Measurements from ENCODE around the genes RTKN2 and ADO.

DNA sequence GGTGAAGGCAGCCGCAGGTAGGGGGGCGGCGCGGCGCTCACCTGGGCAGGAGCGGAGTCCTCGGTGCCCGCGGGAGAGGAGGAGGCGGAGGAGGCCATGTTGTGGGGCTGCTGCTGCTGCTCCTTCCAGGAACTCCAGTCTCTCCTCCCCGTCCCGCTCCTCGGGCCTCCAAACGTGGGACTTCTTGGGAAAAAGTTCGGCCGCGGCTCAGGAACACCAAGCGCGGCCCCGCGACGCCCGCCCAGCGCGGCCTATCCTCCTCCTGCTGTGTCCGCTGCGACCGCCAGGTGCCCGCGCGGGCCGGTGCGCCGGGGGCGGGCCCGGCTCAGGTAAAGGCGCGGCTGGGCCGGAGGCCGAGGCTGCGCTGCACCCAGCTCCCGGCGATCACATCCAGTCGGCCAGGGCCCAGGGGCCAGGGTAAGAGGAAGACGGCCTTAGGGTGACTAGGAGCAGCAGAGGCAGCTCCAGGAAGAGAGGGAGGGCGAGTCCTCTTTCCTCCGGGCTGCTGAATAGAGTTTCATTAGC is 45.0 kb upstream of the CDK1 start:
- RRBS, result no CpG with 5 or more reads among the region's 47 CpGs

GRCh38 chr10:60810748-60811319 is 32.6 kb downstream of the CDK1 start:
- RRBS, result no CpG with 5 or more reads among the region's 2 CpGs

DNA sequence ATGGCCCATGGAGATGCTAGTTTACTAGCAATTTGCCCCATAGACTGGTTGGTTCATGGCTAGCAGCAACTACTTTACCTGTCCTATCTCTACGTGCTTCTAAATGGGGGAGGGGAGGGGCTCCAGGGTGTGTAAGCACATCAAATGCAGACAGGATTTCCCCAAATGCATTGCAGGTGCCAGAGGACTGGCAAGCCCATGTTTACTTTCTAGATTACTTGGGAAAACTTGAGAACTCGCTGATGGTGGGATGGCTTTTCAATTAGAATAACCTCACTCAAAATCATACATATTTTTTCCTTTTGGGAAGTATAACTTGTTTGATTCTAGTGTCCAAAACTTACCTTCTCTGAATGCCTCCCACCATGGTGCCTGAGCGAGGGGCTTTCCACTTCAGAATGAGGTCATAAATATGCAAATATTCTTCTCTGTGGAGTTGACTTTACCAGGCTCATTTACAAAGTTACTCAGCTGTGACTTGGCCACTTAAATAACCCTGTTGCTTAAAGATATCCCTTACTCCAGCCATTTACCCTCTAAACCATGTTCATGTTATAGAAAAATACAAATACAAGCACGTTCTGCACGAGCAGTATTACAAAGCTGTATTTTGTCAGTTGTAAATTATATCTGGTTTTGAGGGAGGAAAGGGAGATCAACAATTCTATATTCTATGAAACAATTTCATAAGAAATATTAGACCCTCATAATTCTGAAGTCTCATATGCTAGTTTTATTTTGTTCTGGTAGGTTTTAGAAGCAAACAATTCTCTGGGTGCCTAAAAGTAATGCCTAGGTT is 191.4 kb upstream of the RHOBTB1 start:
- RRBS, result no CpG with 5 or more reads among the region's 5 CpGs

GRCh38 chr10:61867247-61867739 is 34.2 kb upstream of the ARID5B start:
- RRBS, result no CpG with 5 or more reads among the region's 20 CpGs

DNA sequence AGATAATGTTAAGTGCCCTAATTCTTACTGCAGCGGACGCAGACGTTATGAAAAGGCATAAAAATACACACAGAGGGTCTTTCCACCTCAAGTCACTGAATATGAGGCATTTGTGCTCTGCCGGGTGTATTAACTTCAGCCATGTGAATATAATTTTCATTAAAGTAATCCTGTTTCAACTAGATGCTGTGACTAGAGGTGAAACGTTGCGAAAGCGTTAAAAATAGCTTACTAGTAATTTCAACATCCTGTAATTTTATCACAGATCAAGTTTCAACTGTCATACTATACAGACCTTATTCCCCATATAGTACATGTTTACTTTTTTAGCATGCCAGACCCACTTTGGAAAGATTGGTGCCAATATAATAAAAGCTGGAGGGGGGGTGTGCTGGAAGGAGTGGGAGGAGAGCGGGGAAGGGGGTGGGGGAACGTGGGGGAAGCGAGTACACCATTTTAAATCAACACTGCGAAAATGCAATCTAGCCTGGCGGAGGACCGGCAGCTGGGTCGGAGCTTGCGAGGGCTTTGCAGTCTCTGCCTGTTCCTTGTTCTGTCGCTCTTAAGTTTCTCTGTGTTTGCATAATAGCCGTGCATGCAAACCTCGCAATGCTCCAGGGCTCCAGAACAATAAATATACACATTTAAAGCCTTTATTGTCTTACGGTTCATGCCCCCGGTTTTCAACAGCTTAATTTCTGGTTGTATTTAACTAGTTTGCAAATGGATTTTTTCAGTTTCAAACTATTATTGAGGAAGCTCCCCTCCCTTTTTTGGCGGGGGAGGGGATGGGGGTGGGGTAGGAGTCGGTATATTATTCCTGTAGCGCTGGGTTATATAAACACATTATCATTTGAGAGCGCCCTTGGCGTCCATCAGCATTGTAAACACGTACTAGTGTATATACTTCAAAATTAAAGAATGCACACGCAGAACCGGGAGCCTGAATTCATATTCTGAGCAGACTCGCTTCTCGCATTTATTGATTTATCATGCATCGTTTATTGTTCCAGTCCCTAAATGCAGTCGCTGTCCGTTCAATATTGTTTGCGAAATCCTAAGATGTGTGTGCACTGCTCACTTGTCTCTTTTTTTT is 1.3 kb upstream of the ARID5B start:
- RRBS, result no CpG with 5 or more reads among the region's 34 CpGs

GRCh38 chr10:61904577-61905503 is 3.3 kb downstream of the ARID5B start:
- RRBS, result no CpG with 5 or more reads among the region's 8 CpGs

- RRBS, result no CpG with 5 or more reads among the region's 3 CpGs
These were observed 73.7 kb downstream of the ARID5B start for GRCh38 chr10:61975162-61975626.

DNA sequence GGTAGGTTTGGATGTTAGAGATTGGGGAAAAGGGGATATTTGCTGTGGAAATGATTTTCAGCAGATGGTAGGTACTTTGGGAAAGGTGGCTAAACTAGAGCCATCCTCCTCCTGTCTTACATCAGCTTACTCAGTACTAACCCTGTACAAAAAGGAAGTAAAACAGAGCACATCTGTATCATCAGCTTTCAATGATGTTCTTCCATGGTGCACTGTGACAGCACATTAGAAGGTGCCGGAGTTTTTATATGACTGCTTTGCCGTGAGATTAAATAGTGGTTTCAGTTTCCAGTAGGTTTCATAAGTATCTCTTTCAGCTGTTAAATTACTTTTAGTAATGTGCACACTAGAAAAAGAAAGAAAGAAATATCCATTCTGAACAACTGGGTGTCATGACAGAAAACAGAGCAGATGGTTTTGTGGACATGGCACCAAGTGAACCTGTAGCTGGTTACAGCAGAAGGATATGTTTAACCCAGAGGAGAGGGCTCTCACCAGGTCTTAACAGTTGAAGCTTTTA is 86.5 kb downstream of the ARID5B start:
- RRBS, result no CpG with 5 or more reads among the region's 2 CpGs

DNA sequence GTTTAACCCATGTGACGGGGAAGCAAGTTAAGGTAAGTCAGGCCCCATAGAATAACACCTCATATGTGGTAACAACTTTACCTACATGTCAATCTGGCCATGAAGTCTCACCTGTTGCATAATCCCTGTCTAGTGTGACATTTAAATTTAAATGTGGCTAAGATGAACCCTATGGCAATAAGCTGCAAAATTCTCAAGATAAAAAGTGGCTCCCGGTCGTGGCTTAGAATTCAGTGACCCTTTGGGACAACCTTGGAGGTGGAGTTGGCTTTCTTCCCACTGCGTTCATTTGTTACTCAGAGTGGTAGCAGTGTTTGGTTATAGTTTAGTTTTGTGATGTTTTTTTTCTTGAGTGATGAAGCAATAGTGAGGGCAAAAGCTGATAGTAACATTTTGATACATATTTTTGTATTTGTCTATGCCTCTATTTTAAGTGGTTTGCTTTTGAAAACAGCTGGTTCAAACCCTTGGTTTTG is 90.6 kb downstream of the ARID5B start:
- RRBS, result no CpG with 5 or more reads among the region's 4 CpGs

- RRBS, result no CpG with 5 or more reads among the region's 2 CpGs
These were observed 120.1 kb downstream of the ARID5B start for GRCh38 chr10:62021720-62021973.

GRCh38 chr10:62052765-62053728 is 151.5 kb downstream of the ARID5B start:
- RRBS, result no CpG with 5 or more reads among the region's 11 CpGs

DNA sequence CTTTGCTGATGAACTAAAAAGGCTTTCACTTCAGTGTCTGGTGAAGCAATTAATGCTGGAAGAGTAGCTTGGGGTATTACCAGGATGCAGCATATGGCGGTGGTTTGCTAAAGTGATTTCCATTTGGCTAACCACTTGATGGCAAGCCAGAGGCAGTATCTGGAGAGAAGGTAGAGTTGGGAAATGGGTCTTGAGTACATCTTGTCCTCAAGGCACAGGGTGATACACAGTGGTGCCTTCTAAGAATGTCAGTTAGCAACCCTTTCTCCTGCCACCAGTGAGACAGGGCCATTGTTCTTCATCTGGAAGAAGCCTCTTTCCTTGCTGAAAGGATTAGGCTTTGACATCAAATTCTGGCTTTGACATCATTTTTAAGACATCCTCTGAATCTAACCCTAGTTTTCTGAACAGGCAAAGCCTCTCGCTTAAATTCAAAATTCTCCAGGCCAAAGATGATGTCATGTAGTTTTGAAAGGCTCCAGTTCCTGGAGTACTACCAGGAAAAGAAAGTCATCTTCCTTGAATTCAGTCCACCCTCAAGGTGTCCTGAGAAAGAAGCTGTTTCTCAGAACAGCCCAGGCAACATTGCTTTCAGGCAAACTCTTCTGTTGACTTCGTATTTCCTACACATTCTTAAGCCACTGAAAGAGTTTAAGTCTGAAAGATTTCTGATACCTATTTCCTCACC is 162.4 kb downstream of the ARID5B start:
- RRBS, result no CpG with 5 or more reads among the region's 3 CpGs

DNA sequence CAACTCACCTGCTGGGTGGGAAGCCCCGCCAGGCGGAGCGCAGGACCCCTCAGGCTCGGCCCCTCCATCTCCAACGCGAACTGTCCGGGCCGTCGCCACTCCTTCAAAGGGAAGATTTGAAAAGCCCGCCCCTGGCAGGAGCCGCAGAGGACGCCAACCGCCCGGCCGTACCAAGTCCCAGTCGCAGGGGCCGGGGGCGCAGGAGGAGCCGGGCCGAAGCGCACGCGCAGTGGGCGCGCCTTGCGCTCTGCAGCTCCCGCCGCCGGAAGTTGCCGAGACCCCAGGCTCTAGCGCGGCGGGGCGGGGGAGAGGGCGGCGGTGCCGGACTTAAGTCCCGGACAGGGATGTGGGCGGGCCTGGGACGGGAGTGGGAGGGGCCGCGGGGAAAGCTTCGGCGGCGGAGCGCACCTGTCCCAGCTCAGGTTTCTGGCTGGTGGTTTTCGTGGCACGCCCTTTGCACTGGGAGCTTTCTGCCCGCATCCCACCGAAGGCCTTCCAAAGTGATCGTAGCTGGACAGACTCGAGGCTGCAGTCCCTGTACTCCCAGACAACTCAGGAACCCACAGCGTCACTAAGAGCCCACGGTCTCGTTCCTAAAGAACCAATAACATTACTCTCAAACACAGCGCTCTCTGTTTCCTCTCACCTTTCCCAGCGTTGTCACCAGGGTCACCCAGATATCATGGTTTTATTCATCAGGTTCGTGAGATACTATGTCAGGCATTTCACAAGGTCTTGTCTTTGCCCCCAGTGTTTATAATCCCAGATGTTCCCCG is at the start of gene RTKN2:
RTKN2 (minus strand) TSS at position 302 of the 776 bp plus-strand sequence.
- RRBS, result 1% methylated on average over 26 of the region's 59 CpGs

GRCh38 chr10:62433441-62433761 is 59.2 kb downstream of the ZNF365 start:
- RRBS, result no CpG with 5 or more reads among the region's 3 CpGs

- RRBS, result no CpG with 5 or more reads among the region's 5 CpGs
These were observed 123.1 kb upstream of the ADO start for GRCh38 chr10:62681440-62681748.

DNA sequence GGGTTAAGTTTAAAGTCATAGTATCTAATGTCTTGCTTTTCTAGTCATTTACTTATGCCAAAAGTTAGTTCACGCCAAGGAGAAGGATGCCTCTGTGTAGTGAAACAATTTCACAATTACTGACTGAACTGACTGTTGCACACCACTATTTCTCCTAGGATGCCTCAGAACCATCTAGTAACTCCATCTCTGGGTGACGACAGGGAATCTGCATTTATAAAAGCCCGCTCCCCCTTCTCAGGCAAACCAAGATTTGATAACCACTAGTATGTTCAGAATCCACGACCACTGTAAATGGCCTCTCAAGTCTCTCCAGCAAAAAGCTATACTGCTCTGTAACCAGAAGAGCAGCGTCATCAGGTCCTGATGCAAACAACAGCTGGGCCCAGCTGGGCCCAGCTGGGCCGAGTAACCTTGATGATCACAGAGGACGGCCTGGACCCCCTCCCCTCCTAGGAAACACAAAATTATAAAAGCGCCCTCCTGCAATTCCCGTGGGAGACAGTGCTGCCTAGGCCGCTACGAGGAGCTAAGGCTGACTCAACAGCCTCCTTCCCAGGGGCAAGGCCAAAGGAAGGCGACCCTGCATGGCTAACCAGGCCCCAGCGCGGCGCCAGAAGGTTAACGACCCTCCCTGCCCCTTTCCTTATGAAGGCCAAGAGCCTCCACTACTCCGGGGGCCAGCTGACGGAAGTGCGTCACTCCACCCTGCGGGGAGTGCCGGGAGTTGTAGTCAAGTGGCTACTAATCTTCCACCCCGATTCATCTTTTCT is 539 bp upstream of the ADO start:
- RRBS, result 2% methylated on average over 5 of the region's 22 CpGs

DNA sequence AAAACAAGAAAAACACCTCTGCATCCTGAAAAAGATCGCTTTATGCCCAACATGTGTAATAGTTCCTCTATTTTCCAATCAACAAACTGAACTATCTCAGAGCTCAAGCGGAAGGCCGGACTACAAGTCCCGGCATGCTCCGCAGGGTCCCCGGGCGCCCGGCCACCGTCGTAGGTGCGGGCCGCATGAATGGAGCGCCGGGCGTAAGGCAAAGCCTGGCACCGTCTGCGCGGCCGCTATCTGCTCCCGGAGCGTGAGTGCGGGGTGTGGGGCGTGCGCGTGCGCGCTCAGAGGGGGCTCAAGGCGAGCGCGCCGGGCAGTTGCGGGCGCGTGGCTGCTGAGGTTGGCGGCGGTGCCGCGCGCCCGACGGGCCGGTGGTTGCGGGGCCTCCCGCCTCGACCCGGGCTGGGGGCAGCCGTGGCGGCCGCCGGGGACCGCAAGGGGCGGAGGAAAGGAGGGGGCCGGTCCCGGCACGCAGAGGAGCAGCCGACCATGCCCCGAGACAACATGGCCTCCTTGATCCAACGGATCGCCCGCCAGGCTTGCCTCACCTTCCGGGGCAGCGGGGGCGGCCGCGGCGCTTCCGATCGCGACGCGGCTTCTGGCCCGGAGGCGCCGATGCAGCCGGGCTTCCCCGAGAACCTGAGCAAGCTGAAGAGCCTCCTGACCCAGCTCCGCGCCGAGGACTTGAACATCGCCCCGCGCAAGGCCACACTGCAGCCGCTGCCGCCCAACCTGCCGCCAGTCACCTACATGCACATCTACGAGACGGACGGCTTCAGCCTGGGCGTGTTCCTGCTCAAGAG is at the start of gene ADO:
ADO (plus strand) TSS at position 153 of the 806 bp plus-strand sequence.
- RRBS, result 1% methylated on average over 54 of the region's 89 CpGs

GRCh38 chr10:62827000-62827258 is 10.8 kb upstream of the EGR2 start:
- RRBS, result no CpG with 5 or more reads among the region's 2 CpGs

DNA sequence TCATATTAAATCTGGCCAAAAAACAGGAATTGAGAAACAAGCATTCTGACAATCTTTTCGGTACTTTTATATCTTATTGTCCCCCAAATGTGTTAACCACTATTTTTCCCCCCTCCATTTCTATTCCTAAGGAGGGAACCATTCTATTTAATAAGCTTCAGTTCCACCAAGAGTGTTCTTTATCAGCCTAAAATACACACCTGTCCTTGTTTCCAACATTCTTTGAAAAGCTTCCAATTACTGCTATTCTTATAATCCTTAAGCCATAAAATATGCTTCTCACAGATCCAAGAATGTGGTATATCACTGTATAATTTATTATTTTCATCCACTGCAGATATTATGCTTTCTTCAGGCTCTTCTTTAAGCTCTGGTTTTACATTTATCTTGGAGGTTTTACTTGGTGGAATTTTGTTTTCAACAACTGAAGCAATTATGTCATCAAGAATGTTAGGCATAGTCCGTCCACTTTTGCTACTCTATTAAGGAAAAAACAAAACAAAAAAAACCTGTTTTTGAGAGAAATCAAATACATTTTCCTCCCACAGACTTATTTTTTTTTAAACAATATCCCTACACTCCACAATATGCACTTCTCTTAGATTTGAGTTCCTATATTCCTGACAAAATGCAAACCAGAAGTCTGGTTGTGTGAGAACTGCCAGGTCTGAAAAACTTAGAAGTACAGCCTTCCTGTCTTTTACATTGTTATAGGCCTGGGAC is 56.0 kb downstream of the NRBF2 start:
- RRBS, result no CpG with 5 or more reads among the region's 2 CpGs